Heart right ventricle (tissue), 2 donors: ENCODE results near the genes RETREG1 and CDH6.

DNA sequence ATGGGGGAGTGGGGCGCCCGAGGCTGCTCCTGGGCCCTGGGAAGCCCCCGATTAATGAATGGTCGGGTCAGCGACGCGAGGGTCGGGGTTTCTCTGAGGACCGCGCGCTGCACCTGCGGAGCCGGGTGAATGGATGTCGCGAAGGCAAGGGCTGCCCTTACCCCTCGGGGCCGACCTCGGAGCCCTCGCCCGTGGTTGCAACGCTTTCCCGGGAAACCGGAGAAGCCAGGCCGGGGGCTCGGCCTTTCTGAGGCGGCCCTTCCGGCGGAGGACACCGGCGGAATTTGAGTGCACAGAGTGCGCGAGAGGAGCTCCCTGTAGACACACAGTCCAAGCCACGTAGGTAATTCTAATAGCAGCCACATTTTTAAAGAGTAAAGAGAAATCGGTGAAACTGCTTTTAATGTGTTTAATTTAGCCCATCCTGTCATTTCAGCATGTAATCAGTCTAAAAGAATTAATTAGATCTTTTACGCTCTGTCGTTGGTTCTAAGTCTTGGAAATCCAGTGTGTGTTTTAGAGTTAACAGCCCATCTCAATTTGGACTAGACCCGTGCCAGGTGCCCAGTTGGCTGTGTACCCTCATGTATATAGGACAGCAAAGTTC is 551 bp upstream of the ZNF622 start:
- PRO-cap, 2 experiments: peak in 1 of 2 experiments; most common plus-strand start position 293 of the sequence (in 1); most common minus-strand start position 224 of the sequence (in 1)

GRCh38 chr5:16521327-16522143 is 55.9 kb upstream of the ZNF622 start:
- PRO-cap, 2 experiments: no peak in any of the 2 experiments

DNA sequence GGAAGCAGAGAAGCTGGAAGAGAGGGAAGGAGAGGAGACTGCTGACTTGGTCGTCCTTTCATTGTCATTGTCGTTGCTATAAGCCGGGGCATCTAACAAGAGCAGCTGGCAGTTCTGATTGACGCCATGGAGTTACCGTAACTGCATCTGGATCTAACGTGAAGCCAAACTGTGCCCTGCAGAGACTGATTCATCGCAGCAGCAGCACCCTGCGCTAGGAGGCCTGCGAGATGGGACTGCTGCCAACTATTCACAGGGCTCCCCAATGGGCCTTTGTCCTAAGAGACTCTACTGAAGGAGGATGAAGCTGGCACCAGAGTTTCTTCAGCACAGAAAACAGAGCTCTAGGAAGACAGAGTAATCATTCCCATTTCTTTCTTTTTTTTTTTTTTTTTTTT is 47.9 kb downstream of the RETREG1 start:
- PRO-cap, 2 experiments: no peak in any of the 2 experiments

DNA sequence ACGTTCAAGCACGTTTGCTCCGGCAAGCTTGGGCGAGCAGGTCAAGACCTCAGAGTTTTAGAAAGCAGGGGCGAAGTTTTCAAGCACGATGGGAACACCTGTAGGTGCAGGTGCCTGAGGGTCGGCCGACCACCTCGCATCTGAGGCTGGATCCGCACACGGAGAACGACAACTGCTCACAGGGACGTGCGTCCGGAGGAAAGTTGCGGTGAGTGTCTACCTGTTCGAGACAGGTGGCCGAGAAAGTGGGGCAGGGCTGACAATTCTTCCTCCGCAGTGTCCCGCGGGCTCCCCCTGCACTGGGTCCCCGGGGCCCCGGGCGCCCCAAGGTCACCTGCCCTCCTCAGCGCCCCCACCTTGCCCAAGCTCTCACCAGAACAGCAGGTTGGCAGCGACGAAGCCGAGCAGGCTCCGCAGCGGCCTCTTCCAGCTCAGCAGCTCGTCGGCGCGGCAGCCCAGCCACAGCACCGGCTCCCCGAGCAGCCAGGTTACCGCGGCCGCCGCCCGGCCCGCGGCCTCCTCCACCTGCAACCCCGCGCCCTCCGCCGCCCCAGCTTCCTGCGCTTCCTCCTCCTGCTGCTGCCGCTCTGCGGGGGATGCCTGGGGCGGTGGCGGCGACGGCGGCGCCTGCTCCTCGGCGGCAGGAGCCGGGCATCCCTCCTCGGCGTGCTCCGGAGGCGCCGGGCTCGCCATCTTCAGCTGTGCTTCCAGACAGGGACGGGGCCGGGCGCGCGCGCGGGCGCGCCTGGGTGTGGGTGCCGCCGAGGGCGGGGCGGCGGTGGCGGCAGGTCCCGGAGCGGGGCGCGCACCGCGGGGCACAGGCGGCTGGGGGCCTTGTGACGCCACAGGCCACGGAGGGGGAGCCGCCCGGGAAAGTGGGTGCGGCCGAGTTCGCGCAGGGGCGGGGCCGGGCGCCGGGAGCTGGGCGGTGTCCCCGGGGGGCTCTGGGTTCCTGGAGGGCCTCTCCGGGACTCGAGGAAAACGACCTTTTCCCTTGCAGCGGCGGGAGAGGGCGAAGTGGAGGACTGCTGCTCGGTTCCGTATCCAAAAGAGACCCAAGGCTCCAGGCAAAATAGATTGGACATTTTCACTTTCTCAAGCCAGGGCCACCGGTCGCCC is at the start of gene RETREG1:
Gene RETREG1, minus strand, starts transcription at position 719 of the 1,119 bp plus-strand sequence.
- PRO-cap, 2 experiments: peak in 2 of 2 experiments; most common plus-strand start position 375 of the sequence (in 1); most common minus-strand start position 711 of the sequence (in 2)

- PRO-cap, 2 experiments: no peak in any of the 2 experiments
These were observed 64.5 kb upstream of the RETREG1 start for GRCh38 chr5:16681348-16681700.

GRCh38 chr5:16710825-16711461 is 94.1 kb upstream of the RETREG1 start:
- PRO-cap, 2 experiments: no peak in any of the 2 experiments

DNA sequence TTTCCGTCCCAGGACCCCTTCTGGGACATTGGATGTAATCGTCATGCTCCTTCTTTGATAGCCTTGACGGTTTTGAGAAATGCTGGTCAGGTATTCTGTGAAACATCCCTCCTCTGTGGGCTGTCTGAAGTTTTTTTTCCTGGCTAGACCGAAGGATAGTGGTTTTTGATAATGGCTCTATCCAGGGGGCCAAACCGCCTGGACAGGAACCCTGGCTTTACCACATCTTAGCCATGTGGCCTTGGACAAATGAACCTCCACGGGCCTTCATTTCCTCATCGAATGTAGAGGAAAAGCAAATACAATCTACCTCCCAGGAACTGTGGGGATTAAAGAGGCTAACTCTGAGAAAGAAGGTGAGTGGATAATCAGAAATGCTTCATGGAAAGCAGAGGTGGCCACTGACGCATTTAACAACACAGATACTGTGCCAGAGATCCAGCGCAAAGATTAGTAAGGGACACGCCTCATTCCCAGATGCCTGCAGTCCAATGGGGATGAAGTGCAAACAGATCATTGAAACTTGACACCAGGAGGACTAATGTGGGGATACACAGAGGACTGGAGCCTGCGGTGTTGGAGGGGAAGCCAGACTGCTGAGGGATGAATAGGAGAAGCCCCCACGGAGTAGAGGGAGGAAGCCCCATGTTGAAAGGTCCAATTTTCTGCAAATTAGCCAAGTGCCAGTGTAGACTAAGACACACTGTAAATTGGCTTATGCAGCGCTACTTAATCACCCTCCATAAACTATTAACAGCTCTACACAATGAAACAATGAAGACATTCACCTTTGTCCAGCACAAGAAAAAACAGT is 41.7 kb downstream of the MYO10 start:
- PRO-cap, 2 experiments: no peak in any of the 2 experiments

GRCh38 chr5:17024683-17025336 is 88.7 kb upstream of the MYO10 start:
- PRO-cap, 2 experiments: no peak in any of the 2 experiments

DNA sequence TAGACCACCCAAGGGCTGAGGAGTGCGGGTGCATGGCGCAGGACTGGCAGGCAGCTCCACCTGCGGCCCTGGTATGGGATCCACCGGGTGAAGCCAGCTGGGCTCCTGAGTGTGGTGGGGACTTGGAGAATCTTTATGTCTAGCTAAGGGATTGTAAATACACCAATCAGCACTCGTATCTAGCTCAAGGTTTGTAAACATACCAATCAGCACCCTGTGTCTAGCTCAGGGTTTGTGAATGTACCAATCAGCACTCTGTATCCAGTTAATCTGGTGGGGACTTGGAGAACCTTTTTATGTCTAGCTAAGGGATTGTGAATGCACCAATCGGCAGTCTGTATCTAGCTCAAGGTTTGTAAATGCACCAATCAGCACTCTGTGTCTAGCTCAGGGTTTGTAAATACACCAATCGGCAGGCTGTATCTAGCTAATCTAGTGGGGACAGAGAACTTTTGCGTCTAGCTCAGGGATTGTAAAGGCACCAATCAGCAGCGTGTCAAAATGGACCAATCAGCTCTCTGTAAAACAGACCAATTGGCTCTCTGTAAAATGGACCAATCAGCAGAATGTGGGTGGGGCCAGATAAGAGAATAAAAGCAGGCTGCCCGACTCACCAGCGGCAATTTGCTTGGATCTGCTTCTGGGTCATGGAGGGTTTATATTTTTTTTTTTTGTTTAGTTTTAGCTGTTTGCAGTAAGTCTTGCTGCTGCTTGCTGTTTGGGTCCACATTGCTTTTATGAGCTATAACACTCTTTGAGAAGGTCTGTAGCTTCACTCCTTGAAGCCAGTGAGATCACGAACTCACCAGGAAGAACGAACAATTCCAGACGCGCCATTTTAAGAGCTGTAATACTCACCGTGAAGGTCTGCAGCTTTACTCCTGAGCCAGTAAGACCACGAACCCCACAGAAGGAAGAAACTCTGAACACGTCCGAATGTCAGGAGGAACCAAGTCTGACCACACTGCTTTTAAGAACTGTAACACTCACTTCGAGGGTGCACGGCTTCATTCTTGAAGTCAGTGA is 126.8 kb upstream of the MYO10 start:
- PRO-cap, 2 experiments: no peak in any of the 2 experiments

GRCh38 chr5:18698500-18698935 is 1042.9 kb upstream of the H3Y1 start:
- PRO-cap, 2 experiments: no peak in any of the 2 experiments

DNA sequence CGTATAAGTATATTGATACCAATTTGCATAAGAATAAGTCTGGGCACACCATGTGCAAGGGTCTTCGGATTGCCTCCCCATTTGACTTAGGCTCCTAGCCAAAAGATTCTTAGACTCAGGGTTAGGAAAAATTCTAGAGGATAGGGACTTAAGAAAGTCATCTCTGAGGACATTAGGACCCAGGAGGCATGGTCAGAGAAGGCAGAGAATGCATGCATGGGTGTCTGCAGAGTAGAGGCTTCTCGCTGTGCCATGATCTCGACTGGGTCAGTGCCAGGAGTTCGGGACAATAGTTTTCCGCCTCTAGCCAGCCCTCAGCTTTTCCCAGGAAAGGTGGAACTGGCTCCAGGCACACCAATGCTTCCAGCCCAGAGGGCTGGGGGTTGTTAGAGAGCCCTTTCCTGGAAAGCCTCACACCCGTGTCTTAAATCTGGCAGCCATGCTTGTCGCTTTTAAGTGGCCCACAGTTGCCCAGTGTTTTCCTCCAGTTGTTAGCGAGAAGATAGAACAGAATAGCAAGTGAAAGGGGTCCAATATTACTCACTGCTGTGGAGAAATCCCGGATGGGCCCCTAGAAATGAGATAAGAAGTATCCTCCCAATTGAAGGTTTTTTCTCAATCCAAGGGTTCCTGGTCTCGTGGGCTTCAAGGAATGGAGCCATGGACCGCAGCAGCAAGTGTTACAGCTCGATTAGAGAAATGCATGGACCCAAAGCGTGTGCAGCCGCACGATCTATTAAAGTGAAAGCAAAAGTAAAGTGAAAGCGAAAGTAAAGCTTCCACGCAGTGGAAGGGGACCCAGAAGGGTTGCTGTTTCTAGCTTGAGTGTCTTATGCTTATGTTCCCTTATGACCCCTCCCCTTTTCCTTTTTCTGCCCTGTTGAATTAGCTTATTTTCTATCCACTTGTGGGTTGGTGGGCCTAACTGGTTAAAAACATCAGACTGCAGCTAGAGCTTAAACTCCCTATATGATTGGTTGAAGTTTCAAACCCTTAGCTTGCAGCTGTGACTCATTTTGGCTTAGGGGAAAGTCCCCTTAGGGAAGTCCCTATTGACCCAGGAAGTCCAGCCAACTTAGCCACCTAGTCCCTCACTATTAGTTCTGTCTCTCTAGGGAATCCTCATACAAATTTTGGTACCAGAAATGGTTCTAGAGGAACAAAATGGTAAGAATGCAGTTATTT is 1090.2 kb upstream of the H3Y1 start:
- PRO-cap, 2 experiments: peak in 1 of 2 experiments; most common minus-strand start position 743 of the sequence (in 1)

DNA sequence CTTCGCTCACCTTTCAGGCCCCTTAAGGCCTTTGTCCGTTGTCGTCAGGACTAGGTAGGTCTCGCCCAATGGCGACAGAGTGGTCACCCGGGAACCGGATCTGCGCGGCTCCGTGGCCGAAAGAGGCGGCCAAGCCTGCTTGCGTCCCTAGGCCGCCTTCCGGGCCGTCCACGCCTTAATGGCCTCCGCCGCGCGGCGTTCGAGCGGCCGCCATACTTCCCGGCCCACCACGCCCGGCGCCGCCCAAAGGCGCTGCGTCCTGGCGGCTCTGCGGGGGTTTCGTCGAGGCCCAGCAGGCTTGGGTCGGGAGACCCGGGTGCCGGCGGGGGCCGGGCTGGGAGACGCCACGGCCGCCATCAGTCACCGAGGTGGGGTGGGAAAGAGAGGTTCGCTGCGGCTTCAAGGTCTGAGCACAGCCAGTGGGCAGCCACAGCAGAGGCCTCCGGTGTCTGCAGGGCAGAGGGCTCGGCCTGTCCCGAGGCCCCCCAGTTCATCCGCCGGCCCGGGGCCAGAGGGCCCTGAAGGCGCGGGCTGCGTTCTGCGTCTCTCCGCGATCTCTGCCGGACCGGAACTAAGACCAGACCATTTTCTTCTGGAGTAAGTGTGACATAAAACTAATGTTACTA is 545.8 kb upstream of the CDH10 start:
- PRO-cap, 2 experiments: peak in 2 of 2 experiments; most common minus-strand start position 574 of the sequence (in 2)

GRCh38 chr5:25445305-25446349 is 800.8 kb upstream of the CDH10 start:
- PRO-cap, 2 experiments: no peak in any of the 2 experiments

GRCh38 chr5:27491528-27492786 is 453.6 kb upstream of the CDH9 start:
- PRO-cap, 2 experiments: no peak in any of the 2 experiments

- PRO-cap, 2 experiments: no peak in any of the 2 experiments
These were observed 2050.2 kb upstream of the CDH6 start for GRCh38 chr5:29143127-29143797.

- PRO-cap, 2 experiments: peak in 2 of 2 experiments; most common plus-strand start chr5:31193698 (in 1); most common minus-strand start chr5:31193584 (in 1)
These were observed at the start of gene CDH6 for GRCh38 chr5:31193346-31193943. CDH6 (plus strand) TSS chr5:31193686.

- PRO-cap, 2 experiments: peak in 1 of 2 experiments; most common plus-strand start chr5:31671523 (in 1)
These were observed 32.4 kb downstream of the PDZD2 start for GRCh38 chr5:31671342-31671684.

DNA sequence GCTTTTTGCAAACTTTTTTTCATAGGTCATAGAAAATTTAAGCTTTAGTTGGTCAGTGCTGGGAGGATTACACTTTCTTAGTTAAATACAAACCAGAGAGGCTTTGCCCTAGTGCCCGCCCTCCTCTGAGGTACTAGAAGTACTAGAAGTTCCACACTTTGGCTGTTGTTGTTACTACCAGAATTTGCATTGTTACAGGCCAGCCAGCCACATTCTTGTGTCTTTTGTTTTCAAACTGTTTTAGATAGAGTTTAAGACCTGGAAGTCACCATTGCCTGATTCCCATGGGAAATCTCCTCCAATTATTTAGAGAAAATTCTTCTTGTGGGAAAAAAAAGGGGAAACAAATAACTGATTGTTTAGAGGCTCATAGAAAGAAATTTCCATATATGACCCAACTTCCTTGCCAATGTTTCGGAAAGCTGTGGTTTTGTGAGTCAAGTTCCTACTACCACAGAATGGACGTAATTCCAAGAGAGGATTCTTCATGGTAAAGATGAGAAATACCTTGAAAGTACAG is 252.3 kb downstream of the GOLPH3 start:
- PRO-cap, 2 experiments: peak in 2 of 2 experiments; most common plus-strand start position 456 of the sequence (in 1); most common minus-strand start position 144 of the sequence (in 2)

- PRO-cap, 2 experiments: no peak in any of the 2 experiments
These were observed 48.0 kb downstream of the GOLPH3 start for GRCh38 chr5:32125960-32126604.

- PRO-cap, 2 experiments: no peak in any of the 2 experiments
These were observed 39.2 kb downstream of the GOLPH3 start for GRCh38 chr5:32134736-32135438.